Camera-type eye (tissue), 1 donor: ENCODE results near the genes NFYC and SLFNL1.

- RAMPAGE, long total RNA: no peak
Observed at GRCh38 chr1:40049587-40050262, 9.2 kb downstream of the CAP1 start.

DNA sequence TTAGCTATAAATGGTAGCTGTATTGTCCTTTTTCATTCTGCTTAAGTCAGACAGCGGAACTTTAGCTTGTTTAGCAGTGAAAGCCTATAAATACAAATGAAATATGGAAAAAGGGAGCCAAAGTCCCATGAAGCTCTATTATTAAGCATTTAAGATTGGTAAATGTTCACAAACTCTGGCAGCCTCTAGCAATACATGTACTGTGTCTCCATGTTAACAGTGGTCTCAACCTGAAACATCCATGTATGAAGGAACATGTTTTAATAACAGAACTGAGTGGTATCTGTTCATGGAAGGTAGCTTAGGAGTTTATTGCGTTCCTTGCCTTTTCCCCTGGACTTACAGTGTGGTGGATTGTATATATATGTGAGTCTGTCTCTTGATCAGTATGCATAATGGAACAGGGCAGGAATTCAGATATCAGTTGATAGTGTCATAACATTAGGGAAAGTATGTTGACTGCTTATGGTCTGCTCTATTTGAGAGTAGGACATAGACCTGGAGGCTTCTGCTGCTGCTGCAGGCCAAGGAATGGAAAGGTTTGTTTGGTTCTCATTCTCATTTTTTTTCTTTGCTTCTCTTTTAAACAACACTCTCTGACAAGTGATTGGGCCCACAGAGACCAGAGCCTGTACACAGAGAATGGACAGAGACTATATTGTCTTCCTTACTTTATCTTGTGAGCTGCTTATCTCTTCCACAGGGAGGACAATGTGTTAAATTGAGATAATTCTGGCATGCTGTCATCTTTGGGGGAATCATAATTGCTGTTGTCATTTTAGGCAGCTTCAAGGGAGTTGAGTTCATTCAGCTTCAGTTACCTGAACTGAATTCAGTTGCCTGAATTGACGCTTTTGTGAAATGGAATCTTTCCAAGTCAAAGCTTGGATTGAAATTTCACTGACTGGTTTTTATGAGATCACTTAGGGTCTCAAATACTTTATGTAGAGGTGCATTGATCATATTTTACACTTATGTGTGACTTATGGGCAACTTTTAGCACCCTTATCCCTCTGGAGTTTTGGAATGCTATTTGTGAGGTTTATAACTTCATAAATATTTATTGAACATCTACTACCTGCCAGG lies 16.8 kb downstream of the CAP1 start:
- RAMPAGE, long total RNA: no peak

DNA sequence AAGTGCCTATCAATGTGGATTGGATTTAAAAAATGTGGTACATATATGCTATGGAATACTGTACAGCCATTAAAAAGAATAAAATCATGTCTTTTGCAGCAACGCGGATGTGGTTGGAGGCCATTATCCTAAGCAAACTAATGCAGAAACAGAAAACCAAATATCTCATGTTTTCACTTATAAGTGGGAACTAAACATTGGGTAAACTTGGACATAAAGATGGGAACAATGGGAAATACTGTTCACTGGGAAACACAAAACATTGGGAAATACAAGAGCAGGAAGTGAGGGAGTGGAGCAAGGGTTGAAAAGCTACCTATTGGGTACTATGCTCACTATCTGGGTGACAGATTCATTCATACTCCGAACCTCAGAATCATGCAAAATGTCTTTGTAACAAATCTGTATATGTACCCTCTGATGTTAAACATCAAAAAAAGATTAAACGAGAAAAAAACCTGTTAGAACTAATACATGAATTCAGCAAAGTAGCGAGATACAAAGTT lies 17.4 kb upstream of the PPT1 start:
- RAMPAGE, long total RNA: no peak

- RAMPAGE, long total RNA: no peak
Observed at GRCh38 chr1:40352159-40352511, 21.4 kb upstream of the SMAP2 start.

GRCh38 chr1:40691053-40692168 lies at the start of gene NFYC:
Gene NFYC, plus strand, starts transcription at chr1:40691704.
- RAMPAGE, long total RNA: start-site peak on the minus strand at chr1:40691588-40691594, 5 reads; start-site peak on the minus strand at chr1:40692064-40692098, 19 reads

DNA sequence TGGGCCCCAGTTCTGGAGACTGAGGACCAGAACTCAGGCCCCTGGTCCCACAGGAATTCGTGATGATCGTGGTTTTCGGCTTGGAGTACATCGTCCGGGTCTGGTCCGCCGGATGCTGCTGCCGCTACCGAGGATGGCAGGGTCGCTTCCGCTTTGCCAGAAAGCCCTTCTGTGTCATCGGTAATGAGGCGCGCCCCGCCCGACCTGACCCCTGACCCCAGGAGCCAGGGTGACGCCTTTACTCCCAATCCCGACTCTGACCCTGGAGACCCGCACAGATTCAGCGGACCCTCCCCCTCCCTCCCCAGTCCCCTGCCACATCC lies 34.5 kb downstream of the KCNQ4 start:
- RAMPAGE, long total RNA: no peak

GRCh38 chr1:40860431-40861588 lies 1.4 kb downstream of the CITED4 start:
- RAMPAGE, long total RNA: no peak

GRCh38 chr1:40877405-40878272 lies 15.5 kb upstream of the CITED4 start:
- RAMPAGE, long total RNA: no peak

DNA sequence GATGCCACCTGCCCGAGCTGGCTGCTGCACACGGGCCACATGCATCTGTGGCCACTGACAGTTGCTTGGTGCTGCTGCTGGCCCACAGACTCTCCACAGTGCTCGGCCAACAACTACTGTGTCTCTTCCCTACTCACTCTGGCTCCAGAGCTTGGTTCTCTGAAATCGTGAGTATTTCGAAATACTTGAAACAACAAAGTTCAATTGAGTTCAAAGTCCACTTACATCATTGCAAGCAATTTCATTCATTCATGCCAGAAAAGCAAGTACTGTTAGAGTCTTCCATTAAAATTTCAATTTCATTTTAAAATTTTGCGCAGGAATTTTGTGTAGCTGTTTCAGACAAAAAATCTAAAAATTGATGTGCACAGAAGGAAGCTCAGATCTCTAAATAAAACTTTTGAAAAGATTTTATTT lies 39.7 kb upstream of the CTPS1 start:
- RAMPAGE, long total RNA: no peak

DNA sequence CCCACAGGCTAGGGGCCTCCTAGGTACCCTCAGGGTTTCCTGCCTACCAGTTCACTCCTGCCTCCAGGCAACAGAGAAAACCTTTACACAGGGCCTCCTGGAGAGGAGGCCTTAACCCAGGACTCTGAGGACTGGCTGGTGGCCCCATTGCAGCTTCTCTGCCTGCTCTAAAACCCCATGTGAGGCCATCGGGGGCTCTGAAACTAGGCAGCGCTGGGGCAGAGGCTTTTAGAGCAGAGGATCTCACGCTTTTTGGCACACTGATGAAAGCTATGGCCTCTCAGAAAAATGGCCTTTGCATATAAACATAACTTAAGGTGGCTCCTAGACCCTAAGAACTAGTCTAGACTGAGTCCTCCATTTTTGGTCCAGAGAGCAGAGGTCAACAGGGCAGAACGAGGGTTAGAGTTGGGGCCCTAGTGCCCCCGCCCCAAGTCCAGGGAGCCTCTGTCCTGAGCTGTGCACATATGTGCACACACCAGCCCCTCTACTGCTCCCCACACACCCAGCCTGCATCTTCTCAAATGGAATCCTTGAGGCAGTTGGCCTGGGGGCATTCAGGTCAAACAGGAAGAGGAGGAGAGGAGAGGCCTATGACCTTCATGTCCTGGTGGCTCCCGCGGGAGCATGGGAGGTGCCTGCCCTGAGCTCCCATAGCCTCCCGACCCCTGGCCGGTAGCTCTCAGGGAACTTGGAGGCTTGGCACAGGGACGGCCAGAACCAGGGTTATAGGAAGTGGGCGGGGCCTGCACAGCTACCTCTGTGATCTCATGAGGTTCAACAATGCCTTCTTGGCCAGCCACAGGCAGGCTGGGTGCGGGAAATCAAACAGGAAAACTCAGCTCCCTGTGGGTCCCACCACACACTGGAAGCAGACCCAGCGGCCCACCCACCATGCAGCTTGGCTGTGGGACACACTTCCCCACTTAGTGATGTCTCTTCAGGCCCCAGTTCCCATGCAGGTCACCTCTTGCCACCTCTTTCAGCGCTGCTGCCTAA lies at the start of gene SLFNL1:
Gene SLFNL1, minus strand, starts transcription at position 701 of the 999 bp plus-strand sequence.
- RAMPAGE, long total RNA: no peak

DNA sequence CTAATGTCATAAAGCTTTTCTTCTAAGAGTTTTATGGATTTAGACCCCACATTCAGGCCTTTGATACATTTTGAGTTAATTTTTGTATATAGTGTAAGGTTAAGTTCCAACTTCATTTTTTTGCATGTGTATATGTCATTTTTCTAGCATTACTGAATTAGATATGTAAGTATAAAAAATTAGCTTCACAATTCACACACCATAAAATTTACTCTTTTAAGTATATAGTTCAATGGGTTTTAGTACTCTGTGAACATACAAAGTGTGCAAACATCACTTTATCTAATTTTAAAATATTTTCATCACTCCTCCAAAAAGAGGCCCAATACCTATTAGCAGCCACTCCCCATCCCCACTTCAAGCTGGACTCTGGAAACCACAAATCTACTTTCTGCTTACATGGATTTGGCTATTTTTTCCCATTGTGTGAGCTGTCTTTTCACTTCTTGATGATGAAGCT lies 109.0 kb upstream of the SLFNL1 start:
- RAMPAGE, long total RNA: no peak

DNA sequence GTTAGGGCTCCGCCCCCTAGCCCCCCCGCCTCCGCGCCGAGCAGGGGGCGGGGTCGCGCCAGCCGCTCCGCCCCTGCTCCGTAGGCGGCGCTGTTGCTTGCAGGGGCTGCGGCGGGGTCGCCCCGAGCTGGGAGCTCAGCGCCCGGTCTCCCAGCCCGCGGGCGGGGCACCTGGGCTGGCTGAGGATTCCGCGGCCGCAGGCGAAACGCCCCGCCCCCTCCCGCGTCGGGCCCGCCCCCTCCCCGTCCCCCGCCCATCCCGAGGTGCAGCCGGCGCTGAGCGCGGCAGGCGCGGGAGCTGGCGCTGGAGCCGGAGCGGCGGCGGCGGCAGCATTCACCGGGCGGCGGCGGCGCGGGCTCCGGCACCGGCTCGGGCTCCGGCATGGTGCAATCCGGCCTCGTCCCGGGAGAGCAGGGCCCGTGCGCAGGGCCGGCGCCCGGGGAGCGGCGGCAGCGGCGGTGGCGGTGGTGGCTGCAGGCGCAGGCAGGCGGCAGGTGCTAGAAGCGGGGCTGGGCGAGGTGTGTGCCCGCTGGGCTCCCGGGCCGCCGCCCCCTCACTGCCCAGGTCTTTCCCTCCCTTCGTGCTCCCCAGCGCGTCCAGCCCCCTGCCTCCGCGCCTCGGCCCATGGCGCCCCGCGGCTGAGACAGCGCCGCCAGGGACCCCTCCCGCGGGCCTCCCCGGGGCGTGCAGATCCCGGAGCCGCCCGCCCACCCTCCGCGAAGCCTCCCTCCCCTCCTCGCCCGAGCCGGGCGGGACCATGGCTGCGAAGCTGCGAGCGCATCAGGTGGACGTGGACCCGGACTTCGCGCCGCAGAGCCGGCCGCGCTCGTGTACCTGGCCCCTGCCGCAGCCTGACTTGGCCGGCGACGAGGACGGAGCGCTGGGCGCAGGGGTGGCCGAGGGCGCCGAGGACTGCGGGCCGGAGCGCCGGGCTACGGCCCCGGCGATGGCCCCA lies 119.3 kb upstream of the SCMH1 start:
- RAMPAGE, long total RNA: no peak

DNA sequence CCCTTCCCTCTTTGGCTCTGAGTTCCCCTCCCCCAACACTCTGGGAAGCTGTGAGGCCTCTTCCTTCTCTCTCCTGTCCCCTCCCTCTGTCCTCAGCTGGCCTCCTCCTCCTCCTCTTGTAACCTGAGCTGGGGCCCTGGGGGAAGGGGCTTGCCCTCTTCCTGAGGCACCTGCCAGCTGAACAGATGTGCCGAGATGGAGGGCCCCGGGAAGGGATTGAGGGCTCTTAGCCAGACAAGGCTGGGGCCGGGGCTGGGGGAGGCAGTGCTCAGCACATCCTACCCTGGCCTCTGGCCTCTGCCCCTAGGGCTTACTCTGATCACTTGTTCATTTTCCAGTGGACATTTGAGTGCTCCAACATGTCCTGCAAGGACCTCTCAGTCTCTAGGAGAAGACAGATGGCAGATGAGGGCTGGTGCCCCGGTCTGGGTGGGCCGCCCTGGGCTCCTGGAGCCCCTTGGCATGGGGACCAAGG lies 112.6 kb downstream of the EDN2 start:
- RAMPAGE, long total RNA: no peak

DNA sequence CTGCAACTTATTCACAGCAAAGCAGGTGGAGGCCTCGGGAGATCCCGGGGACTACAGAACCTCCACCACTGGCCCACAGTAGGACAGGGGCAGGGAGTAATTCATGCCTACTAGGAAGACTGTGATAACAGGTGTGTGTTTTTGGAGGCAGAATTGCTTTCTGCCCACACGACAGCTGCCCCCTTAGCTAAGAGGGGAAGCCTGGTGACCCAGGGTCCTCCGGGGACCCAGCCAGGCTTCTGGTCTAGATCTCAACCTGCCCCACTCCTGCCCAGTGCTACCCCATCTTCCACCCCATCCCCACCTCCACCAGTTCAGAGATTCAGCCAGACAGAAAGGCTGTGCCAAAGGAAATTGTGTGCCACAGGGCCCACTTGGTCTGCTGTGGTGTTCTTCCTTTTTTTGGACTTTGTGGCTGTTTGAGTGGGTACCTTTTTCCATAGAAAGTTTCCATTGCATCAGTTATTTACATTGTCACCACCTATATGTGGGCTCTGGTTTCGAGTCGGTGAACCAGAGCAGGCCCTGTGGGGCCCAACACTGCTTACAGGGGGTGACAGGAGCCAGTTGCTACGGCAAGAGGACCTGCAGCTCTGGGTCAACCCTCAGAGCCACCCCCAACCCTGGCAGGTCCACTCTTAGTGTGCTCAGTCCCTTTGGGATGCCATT lies 156.8 kb upstream of the EDN2 start:
- RAMPAGE, long total RNA: no peak

DNA sequence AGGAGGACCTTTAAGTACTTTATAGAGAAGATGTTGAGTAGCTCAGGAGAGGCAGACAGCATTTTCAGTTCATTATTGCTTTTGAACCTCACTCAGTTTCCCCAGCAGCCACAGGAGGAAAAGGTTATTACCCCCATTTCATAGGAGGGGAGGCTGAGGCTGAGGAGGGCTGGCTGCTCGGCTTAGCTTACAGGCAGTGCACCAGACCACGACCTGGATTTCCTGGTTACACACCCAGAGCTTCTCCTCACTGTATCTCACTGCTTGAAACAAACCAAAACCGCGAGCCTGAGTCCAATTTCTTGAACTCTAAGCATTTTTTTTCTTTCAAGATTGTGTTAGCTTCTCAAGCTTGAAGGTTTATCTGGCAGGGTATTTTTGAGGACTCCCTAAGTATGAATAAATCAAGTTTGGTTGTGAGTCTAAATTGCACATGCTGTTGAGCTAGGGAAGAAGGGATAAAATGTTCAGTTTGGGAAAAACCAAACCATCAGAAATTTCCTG lies 188.9 kb upstream of the EDN2 start:
- RAMPAGE, long total RNA: no peak

- RAMPAGE, long total RNA: no peak
Observed at GRCh38 chr1:41805937-41806247, 112.8 kb downstream of the HIVEP3 start.

DNA sequence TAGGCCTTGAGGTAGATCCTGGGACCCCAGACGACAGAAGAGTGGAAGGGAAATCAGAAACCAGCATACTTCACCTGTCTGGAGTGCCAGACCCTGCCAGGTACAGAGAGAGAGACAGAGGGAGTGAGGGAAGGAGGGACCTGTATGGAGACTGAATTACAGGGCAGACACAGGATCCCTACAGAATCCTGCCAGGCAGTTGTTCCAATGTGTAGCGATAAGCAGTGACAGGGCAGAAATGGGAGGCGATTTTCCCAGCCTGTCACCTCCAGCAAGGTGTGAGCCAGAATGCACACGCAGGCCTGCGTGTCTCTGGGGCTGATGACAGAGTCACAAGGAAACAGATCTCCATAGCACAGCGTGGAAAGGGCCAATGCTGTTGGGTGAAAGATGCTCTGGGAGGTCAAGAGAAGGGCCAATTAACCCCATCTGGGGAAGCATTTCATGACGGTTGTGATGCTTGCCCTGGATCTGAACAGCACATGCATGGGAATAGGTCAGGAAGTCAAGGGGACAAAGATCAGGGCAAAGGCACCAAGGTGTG lies 111.3 kb downstream of the HIVEP3 start:
- RAMPAGE, long total RNA: no peak

GRCh38 chr1:41882006-41882493 lies 36.7 kb downstream of the HIVEP3 start:
- RAMPAGE, long total RNA: no peak

- RAMPAGE, long total RNA: no peak
Observed at GRCh38 chr1:41898059-41898910, 20.4 kb downstream of the HIVEP3 start.

- RAMPAGE, long total RNA: no peak
Observed at GRCh38 chr1:42162061-42163044, 2.2 kb downstream of the GUCA2A start.